Ureter (tissue), 1 donor: ENCODE results near the genes NFATC2IP, SPN and DOC2A.

DNA sequence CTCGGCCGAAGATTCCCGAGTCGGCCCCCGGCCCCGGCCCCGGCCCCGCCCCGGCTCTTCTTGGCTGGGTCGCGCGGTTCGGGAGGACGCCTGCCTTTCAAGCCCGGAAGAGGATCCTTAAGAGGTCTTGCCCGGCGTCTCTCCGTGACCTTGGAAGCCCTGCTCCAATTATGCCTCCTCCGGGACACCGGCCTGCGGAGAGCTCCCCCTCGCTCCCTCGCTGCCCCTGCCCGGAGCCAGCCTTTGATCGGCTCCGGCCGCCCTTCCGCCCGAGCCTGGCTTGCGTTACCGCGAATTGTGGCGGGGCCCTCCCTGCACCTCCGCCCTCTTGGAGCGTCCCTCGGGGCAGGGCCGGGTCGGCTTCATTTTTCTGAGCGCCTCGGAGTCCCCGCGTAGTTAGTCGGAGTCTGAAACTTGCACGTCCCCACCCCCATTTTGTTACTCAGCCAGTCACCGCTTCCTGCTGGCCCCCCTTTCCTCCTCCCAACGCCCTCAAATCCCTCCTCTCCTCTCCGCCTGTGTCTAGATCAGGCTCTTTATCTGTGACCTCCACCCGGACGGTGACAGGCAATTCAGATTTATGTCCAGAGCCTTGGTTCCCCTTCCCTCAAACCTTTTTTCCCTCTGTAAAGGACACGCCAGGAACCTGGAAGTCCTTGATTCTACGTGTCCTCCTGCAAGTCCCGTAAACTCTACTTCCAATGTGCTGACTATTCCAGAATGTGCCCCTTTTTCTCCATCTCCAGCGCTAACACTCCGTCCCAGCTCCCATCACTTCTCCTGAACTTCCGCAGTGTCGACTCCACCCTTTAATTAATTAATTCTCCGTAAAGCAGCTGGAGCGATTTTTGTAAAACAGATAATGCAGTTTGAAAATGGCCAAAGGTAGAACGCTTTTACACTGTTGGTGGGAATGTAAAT, 535 bp upstream of the RABEP2 start:
- PRO-cap, result bidirectional peak, plus-strand start at position 259 of the sequence, minus-strand start at position 245 of the sequence; unidirectional peak, minus-strand start at position 782 of the sequence

- PRO-cap, result no peak
Observed at GRCh38 chr16:28926618-28926817, 1.5 kb upstream of the RABEP2 start.

GRCh38 chr16:28950478-28951079, at the start of gene NFATC2IP:
Gene NFATC2IP, plus strand, starts transcription at chr16:28950937.
- PRO-cap, result bidirectional peak, plus-strand start at chr16:28951007, minus-strand start at chr16:28950629

GRCh38 chr16:29127584-29128211, 142.8 kb downstream of the LAT start:
- PRO-cap, result no peak

DNA sequence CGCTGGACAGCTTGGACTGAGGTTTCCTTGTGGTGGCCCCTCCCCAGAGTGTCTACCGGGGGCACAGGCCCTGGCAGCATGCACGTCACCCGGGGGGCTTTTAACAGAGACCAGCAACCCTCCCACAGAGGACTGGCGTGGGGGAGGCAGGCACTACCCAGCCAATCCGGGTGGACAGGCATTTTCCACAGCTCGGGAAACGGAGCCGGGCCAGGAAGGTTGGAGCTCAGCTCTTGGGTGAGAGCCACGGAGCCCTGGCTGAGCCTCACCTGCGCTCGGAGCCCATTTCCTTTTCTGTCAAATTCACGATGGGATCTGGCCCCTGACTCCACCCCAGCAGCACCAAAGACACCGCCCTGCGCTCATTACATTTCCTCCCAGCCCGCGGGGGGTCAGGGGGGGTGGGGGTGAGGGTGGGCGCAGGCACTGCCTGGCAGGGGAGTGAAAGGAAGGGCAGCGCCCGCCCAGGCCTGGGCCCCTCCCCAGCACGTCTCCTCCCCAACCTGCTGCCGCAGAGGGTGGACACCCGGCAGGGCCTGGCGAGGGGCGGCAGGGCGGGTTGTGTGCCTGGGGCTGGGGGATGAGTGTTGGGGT, 145.3 kb downstream of the LAT start:
- PRO-cap, result no peak

- PRO-cap, result unidirectional peak, plus-strand start at chr16:29139474; unidirectional peak, plus-strand start at chr16:29139651
Observed at GRCh38 chr16:29139349-29140177, 154.7 kb downstream of the LAT start.

DNA sequence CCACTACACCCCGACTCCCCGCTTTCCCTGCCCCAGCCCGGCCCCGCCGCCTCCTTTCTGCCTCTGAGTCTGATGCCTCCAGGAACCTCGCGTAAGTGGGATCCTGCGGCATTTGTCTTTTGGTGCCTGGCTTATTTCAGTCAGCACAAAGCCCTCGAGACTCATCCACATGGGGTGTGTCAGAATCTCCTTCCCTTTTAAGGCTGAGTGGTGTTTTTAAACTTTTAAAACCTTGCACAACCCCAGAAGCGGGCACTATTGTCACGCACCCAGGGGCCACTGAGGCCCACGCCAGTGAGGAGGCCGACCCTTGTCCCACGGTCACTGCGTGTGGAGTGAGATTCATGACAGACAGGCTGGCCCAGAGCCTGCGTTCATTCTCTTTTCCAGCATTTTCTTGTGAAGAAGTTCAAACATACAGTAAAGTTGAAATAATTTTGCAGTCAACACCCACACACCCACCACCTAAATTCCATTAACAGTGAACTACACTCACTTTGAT, 206.8 kb downstream of the NPIPB11 start:
- PRO-cap, result unidirectional peak, minus-strand start at position 65 of the sequence

- PRO-cap, result no peak
Observed at GRCh38 chr16:29261426-29262328, 144.8 kb downstream of the NPIPB11 start.

- PRO-cap, result no peak
Observed at GRCh38 chr16:29382066-29382429, 24.5 kb downstream of the NPIPB11 start.

GRCh38 chr16:29663020-29663857, at the start of gene SPN:
Gene SPN, plus strand, starts transcription at chr16:29663247.
- PRO-cap, result no peak

DNA sequence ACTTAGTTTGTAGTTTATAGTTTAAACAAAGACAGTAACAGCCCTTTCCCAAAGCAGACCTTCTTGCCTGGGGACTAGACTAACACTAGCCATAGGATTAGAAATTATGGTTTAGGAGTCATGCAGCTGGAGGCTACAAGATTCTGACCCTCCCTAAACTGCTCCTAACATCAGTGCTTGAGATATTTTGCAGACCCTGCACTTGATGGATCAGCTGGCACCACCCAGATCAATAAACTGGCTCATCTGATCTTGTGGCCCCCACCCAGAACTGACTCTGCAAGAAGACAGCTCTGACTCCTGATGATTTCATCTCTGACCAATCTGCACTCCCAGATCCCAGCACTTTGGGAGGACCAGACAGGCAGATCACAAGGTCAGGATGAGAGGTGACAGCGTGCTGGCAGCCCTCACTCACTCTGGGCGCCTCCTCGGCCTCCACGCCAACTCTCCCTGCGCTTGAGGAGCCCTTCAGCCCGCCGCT, 2.1 kb upstream of the C16orf54 start:
- PRO-cap, result no peak

DNA sequence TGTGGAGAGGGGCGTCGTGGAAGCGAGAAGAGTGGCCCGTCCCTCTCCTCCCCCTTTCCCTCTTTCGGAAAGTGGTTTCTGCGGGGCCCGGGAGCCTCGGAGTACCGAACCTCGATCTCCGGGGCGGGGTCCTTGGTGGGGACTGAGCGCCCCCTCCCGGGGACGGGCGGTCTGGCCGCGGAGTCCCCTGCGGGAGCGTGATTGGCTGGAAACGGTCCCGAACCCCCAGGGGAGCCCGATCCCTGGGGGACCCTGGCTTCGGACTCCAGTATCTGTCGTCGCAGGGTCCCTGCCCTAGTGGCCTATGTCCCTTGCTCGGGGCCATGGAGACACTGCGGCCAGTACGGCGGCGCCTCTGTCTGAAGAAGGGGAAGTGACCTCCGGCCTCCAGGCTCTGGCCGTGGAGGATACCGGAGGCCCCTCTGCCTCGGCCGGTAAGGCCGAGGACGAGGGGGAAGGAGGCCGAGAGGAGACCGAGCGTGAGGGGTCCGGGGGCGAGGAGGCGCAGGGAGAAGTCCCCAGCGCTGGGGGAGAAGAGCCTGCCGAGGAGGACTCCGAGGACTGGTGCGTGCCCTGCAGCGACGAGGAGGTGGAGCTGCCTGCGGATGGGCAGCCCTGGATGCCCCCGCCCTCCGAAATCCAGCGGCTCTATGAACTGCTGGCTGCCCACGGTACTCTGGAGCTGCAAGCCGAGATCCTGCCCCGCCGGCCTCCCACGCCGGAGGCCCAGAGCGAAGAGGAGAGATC, 443 bp downstream of the PAGR1 start:
- PRO-cap, result bidirectional peak, plus-strand start at position 581 of the sequence, minus-strand start at position 563 of the sequence

GRCh38 chr16:29826935-29827661, 6.8 kb downstream of the MVP start:
- PRO-cap, result no peak

GRCh38 chr16:29839841-29840691, 19.8 kb downstream of the MVP start:
- PRO-cap, result no peak

DNA sequence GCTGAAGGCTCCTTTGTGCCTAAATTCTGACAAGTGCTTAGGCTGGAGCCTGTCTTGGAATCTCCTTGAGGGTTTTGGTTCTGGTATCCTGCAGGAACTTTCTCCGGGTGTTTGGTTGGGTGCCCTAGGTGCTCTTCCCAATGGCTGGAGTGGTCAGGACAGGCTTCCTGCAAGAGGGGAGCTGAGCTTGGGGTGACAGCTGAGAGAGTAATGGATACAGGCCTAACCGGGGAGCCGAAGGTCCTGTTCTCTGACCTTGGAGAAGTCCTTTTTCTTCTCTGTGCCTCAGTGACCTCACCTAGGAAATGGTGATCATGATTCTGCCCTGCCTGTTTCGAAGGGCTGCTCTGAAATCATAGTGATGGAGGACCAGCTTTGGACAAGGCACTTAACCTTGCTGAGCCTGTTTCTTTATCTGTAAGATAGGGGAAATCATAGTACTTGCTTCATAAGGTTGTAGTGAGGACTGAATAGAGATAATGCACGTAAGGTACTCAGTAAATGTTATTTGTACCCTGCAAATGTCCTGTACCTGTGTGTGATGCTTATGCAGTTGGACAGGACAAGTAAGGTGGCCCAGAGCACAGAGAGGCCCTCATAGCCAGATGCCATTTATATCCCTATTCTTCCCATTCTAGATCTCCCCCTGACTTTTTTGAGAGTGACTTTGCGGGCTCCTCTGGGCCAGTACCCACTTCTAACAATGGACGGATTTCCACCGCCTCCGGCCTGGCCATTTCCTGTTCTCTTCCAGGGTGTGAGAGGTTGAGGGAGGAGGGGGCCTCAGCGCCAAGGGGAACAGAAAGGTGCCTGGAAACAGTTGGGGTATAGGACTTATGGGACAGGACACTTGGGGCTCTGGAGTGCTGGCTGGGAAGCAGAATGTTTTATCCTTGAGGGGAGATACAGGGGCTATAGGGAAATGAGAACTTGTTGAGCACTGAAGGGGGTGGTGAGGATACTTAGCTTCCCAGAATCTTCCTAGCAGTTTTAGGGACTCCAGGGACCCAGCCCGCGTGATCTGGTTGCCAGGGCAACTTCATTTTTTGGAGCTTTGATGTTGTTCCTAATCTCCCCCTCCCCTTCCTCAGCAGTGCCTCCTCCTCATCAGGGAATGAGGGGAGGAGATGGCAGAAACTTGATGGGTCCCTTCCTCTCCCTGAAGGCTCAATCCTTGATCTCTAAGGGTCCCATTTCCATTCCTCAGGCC, 3.3 kb downstream of the TAOK2 start:
- PRO-cap, result no peak

DNA sequence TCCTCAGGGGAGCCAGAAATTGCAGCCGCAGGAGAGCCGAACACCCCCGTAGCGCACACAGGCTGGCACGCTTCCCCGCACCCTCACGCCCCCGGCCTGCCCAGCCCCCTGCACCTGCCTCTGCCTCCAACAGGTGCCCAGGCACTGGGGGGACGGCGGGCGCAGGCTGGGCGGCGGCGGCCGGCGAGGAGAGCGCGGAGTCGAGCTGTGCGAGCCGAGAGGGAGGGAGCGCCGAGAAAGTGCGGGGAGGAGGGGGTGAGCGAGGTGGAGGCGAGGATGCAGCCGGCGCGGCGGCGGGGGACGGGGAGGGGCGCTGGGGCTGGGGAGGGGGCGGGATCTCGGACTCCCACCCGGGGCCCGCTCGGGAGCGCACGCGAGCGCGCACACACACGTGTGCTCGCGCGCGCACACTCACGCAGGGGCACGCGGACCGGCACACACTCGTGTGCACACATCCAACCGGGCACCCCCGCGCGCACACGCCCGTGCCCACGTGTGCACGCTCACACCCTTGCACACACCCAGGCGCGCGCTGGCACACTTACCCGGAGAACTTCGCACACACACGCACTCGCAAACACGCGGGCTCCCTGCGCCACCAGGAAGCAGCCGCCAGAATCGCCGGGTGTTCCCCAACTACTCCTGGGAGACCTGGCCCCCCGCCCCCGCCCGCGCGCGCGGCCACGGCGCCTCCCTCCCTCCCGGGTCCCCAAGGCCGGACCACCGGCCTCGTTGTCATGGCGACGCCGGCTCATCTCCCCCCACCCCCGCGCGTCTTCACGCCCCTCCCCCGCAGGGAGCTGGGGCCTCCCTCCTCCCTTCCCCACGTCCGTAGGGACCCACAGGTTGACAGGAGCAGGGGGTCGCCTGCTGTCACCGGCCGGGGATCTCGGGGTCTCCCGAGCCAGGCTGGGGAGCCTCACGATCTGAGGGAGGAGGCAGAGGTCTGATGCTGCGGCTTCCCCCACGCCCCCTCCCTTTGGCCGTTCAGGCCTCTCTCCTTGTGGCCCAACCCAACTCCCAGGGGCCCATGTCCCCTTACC, at the start of gene DOC2A:
Gene DOC2A (minus strand): TSS at position 243 of the 1,043 bp plus-strand sequence.
- PRO-cap, result no peak

GRCh38 chr16:30083029-30083974, 7.5 kb downstream of the PPP4C start:
- PRO-cap, result no peak

GRCh38 chr16:30355608-30356089, 541 bp upstream of the CD2BP2 start:
- PRO-cap, result bidirectional peak, plus-strand start at chr16:30355922, minus-strand start at chr16:30355847

- PRO-cap, result no peak
Observed at GRCh38 chr16:30356225-30357097, 1.4 kb upstream of the CD2BP2 start.

GRCh38 chr16:30377190-30378309, 2.9 kb downstream of the MYL11 start:
- PRO-cap, result bidirectional peak, plus-strand start at chr16:30377877, minus-strand start at chr16:30377801; bidirectional peak, plus-strand start at chr16:30377935, minus-strand start at chr16:30377962; bidirectional peak, plus-strand start at chr16:30378436, minus-strand start at chr16:30378242